HT-29 (cell line): Measurements from ENCODE around the gene INSIG1.

GRCh38 chr7:152144063-152144959, 118.8 kb downstream of the GALNT11 start:
- RAMPAGE, long total RNA: no peak

- RAMPAGE, long total RNA: no peak
These were observed 94.5 kb downstream of the KMT2C start for GRCh38 chr7:152341220-152341804.

DNA sequence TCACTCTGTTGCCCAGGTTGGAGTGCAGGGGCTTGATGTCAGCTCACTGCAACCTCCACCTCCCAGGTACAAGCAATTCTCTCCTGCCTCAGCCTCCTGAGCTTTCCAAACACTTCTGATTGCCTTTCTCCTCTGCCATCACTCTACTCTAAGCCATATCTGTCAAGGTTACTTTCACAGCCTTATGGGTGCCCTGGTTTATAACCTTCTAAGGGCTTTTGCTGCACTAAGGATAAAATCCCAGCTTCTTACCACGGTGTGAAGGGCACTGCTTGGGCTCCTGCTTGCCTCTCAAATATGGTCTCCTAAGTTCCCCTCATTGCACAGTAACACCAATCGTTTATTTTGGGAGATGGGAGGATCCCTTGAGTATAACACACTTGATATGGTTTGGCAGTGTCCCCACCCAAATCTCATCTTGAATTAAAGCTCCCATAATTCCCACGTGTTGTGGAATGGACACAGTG, 38.5 kb downstream of the KMT2C start:
- RAMPAGE, long total RNA: no peak

- RAMPAGE, long total RNA: no peak
These were observed 27.2 kb upstream of the KMT2C start for GRCh38 chr7:152462938-152463519.

DNA sequence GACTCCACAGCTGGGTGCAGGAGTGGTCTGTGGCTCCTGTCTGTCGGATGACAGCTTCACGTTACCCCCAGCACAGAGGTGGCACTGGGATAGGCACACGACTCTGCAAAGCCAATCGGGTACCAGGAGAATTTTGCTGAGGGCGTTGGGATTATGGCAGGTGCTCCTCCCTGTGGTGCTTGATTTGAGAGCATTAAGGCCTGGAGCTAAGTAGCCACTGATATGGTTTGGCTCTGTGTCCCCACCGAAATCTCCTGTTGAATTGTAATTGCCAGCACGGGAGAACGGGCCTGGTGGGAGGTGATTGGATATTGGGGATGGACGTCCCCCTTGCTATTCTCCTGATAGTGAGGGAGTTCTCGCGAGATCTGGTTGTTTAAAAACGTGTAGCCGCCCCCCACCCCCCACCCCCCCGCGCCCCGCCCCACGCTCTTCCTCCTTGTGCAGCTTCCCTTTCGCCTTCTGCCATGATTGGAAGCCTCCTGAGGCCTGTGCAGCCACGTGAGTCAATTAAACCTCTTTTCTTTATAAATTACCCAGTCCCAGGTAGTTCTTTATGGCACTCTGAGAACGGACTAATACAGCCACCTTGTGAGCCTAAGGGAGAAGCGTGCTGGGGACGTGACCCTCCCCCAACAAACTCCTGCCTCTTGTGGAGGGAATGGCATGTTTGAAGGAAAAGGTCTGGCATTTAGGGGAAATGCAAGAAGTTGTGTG, 117.9 kb upstream of the KMT2C start:
- RAMPAGE, long total RNA: no peak

GRCh38 chr7:152899327-152899863, 139.8 kb downstream of the ACTR3B start:
- RAMPAGE, long total RNA: no peak

DNA sequence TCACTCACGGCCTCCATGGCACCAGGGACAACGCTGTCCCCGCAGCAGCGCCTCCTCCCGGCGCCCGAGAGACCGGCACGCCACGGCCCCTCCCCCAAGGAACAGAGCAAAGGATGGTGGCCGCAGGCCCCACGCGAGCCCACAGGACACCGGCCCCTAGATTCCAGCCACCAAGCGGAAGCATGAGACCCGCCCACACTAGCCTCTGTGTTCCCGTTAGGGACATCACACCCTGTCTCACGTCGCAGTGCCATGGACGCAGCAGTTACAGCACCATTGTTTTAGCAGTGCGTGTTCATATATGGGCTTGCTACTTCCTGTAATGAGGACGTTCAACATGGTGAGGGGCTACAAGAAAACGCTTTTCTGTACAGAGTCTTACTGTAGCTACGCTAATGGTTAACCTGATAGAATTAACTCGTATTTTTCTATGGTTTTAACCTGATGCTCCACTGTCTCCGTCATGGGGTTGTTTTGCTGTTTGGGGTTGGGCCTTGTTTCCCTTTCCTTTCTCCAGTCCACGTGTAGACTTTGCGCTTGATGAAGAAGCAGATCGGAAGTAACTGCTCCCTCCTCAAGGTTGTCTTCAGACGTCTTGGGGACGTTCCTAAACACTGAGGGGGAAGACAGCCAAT, 110.1 kb downstream of the PAXIP1 start:
- RAMPAGE, long total RNA: no peak

- RAMPAGE, long total RNA: no peak
These were observed 74.0 kb downstream of the PAXIP1 start for GRCh38 chr7:154929029-154929265.

GRCh38 chr7:154965778-154966630, 36.9 kb downstream of the PAXIP1 start:
- RAMPAGE, long total RNA: no peak

- RAMPAGE, long total RNA: no peak
These were observed 34.3 kb downstream of the PAXIP1 start for GRCh38 chr7:154968305-154969366.

GRCh38 chr7:155203405-155203950, 94.2 kb upstream of the INSIG1 start:
- RAMPAGE, long total RNA: no peak

DNA sequence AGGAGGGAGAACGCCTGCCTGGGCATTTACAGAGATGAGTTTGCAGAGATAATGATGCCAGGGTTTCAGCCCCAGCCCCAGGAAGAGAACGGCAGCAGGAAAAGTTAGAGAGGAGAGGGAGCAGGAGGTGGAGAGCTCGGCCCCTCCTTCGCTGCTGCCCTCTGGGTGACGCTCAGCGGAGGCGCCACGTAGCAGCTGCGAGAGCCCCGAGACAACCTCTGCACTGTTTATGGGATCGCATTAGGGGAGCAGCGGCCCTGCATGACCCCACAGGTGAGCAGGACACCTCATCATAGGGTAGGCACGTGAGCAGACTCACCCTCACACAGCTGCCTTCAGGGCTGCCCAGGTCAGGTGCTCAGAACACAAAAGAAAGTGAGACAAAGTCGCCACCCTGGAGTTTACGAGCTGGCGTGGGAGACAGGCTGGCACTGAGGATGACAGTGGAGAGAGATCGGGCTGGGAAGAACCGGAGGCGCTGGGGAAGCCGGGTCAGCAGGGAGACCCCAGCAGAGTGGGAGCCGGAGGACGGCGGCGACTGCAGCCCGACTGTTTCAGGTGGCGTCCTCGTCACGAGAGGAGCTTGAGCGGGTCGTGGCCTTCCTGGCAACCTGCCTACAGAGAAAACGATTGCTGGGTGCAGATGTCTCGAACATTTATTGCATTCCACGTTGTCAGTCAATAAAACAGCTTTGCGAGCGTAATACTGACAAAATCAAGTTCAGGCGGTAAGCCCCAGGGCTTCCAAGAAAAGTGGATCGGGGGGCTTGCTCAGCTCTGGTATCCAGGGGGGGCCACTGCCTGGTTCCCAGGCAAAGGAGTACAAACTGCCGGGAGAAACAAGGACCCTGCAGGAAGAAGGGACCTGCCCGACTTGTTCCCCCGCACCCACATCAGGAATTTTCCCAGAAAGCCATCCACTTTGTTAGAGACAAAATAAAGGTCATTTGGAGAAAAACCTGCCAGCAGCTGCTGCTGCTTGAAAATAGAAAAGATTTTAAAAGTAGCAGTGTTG, 83.1 kb upstream of the INSIG1 start:
- RAMPAGE, long total RNA: no peak

DNA sequence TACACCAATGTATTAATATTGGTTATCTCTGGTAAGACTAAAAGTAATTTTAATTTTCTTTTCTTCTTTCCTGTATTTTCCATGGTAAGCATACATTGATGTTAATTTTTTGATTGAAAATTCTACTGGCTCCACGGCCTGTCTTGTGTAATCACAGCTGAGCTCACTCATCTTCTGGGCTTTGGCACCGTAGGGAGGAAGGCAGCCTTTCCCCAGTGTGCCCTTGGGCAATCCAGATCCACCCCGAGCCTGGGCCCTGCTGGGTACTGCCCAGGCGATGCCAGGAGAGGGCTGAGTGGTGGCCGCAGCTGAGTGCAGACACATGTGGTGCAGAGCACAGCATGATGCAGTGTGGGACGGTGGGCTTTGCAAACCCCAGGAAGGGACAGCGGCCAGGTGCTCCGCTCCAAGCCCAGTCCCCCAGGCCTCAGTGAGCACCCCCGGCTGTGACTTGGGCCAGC, 77.8 kb upstream of the INSIG1 start:
- RAMPAGE, long total RNA: no peak

DNA sequence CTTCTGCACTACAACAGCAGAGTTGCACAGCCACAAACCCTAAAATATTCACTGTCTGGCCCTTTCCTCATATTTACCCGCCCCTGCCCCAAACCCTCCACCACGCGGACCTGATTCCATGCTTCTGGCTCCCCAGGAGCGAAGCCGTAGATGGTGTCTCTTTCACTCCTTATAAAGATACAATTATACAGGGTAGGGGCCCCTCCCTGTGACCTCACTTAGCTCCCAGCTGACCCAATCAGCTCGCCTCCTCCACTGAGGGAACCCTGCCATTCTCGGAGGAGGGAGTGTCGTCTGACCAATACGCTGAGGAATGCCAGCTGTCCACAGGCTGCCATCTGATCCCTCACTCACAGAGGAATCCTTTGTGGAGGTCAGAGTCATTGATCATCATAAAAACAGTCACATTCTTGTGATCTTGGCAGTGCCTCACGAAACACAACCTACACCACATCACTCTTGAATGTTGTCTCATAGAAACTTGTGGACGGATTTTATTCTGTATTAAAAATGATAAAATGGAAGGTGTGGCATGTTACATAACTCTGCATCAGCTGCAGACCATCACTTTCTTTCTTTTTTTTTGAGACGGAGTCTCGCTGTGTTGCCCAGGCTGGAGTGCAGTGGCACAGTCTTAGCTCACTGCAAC, 67.5 kb upstream of the INSIG1 start:
- RAMPAGE, long total RNA: no peak

GRCh38 chr7:155297346-155298106, at the start of gene INSIG1:
INSIG1 (plus strand) TSS chr7:155297878.
- RAMPAGE, long total RNA: no peak

DNA sequence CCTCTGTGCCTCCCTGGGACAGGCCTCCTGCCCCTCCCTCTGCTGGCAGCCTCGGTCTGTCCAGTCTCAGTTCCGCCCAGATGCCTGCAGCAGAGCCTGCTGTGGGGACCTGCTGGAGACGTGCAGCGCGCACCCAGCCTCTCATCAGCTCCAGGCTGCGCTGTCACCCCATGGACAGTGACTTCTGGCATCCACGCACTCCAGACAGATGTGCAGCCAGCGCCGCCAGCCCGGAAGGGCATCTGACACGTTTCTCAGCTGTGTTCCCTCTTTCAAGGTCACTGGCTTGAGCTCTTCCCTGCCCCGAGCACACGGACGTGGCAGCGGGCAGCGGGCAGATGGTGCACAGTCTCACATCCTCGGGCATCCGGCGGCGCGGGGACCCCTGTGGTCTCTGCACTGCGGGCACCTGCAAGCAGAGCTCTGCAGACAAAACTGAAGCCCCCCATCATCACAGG, 60.7 kb downstream of the INSIG1 start:
- RAMPAGE, long total RNA: no peak

DNA sequence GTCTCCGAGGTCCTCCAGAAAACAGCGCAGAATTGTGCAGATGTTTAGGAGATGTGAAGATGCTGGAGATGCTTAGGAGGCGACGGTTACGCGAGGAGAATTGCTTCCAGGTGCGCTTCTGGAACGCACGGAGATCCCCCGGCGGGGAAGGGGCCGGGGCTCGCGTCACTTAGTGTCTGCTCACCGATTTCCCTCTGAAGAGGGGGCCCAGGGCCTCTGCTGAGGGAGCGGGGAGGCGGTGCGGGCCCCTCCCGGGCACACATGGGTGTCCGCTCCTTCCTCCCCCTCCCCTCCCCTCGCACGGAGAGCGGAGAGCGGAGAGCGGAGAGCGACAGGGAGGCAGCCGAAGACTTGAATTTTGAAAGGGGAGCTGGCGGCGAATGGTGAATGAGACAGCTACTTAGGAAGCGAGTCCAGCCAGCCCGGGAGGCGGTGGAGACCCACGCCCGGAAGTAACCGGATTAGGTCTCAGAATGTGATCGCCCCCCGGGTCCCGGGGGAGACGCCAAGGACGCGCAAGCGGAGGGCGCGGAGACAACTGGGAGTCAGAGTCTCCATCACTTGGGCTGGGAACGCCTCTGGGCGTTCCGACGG, 8.7 kb upstream of the EN2 start:
- RAMPAGE, long total RNA: no peak

DNA sequence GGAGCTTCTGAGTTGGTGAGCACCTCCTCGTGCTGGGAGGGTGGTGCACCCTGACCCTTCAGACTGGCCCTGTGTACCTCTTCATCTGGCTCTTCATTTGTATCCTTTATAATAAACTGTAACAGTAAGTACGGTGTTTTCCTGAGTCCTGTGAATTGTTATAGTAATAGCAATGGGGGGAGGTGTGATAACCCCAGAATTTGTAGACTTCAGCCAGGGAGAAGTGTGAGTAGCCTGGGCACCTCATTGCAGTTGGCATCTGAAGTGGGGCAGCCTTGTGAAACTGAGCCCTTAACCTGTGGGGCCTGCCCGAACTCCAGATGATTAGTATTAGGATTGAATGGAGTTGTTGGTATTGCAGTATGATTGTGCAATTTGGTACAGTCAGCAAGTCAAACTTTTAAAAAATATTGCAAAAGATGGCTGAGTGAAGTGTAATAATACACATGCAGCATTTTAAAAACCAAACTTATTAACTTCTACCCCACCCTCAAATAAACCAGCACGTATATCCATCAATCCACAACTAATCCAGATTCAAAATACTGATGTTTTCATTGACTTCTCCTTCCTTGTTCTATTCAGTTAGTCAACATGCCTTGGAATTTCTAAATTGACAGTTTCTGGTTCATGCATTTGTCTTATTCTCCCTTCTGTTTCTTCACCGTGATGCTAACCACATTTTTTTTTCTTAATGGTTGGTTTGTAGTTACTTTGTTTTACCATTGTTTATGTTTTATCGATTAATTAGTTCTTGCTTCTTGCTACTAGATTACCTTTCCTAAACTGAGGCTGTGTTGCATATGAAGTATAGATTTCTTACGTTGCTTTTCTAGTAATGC, 9.4 kb downstream of the RBM33 start:
- RAMPAGE, long total RNA: no peak

DNA sequence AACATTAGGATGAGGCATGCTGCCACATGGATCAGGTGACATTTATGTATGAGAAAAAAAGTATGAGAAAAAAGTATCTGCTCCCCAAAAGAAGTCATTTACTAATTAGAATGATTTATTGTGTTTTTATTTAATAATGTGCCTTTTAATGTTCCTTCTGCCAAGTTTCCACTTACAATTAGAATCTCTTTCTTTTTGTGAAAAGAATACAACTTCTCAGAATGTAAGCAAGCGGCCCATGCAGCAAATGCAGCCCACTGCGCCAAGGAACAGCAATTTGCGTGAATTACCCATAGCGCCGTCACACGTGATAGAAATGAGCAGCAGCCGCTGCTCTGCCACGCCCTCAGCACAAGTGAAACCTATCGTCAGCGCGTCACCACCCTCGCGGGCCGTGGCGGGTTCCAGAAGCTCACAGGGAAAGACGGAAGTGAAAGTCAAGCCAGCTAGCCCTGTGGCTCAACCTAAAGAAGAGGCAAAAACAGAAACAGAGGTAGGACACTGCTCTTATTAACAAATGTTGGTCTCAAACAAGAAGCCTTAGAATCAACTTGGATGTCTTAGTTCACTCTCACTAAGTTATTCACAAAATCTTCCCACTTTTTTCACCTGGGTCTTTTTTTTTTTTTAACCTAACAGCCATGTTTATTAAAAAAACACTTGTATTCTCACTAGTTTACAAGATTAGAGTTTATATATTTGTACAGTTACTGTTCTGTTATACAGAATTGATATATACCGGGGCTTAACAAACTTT, 70.5 kb downstream of the SHH start:
- RAMPAGE, long total RNA: no peak

GRCh38 chr7:155804810-155805174, 7.5 kb downstream of the SHH start:
- RAMPAGE, long total RNA: no peak